ENCODE data around the gene MMP28.

GRCh38 chr17:32489125-32490039, 2.6 kb downstream of the CDK5R1 start:
- RRBS: no CpG with 5 or more reads among the region's 13 CpGs
CAGE:
- cytosol, long polyA plus RNA: no peak
- long polyA plus RNA: no peak
- nucleus, long polyA plus RNA: no peak

DNA sequence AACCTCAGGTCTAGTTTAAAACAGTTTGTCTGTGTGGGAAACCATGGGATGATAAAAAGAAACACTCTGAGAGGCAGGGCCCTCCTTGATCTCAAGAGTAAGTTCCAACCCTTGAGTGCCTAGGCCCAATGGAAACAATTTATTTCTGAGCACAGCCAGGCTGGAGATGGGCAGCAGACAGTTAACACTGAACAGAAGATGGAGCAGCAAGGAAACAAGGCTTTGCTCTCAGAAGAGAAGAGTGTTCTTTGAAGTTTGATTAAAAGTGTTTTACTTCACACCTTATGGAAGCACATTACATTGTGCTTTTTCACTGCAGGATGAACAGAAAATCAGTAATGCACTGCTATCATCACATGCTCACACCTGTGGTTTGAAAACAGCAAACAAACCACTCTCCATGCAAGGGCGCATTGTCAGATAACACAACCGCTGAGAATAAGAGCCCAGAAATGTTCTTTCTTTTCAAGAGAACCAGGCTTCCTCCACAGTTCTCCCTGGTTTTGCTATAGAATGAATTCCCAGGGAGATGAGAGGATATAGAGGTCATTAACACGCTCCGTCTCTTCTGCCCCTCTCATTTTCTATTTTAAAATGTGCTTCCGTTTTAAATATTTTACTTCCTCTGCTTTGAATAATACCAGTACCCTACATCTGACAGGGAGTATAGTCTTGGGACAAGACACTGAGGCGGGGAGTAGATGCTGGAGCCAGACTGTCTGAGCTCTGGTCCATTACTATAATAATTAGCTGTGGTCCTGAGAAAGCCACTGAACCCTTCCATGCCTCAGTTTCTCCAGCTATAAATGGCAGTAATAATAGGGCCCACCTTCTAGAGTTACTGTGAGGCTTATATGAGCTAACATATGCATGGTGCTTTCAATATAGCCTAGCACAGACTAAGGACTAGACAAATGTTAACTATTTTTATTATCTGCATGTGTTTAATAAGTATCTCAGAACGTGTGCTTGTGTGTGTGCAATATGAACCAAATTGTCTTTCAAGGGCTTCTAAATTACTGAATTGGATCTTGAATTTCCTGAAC, 71.6 kb downstream of the CDK5R1 start:
- RRBS: no CpG with 5 or more reads among the region's 7 CpGs
CAGE:
- cytosol, long polyA plus RNA: no peak
- long polyA plus RNA: no peak
- nucleus, long polyA plus RNA: no peak

- RRBS: no CpG with 5 or more reads among the region's 9 CpGs
CAGE:
- cytosol, long polyA plus RNA: no peak
- long polyA plus RNA: no peak
- nucleus, long polyA plus RNA: no peak
These were observed 134.7 kb downstream of the CDK5R1 start for GRCh38 chr17:32621135-32622340.

DNA sequence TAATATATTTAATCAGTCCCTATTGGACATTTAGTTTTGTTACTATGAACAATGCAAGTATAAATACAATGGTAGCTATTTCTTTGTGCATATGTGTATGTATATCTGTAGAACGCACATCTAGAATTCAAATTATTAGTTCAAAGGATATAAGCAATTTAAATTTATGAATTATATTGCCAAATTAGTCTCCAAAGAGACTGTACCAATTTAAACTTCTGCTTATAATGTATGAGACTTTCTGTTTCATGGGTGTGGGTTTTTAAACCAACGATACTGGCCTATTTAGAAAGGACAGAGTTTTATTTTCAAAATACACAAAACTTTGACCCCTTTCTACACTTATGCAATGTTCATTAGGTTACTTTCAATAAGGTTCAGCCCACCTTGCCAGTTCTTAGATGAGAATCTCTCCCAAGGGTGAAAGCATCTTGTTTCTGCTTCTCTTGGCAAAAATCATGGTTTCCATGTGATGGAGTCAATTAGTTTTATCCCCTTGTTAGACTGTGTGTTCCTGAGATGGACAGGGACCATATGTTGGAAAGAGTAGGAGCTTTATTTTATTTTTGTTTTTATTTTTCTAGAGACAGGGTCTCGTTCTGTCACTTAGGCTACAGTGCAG, 84.7 kb downstream of the MYO1D start:
- RRBS: no CpG with 5 or more reads among the region's 3 CpGs
CAGE:
- cytosol, long polyA plus RNA: no peak
- long polyA plus RNA: no peak
- nucleus, long polyA plus RNA: no peak

GRCh38 chr17:32853010-32853909, 23.7 kb downstream of the MYO1D start:
- RRBS: no CpG with 5 or more reads among the region's 5 CpGs
CAGE:
- cytosol, long polyA plus RNA: no peak
- long polyA plus RNA: no peak
- nucleus, long polyA plus RNA: no peak

DNA sequence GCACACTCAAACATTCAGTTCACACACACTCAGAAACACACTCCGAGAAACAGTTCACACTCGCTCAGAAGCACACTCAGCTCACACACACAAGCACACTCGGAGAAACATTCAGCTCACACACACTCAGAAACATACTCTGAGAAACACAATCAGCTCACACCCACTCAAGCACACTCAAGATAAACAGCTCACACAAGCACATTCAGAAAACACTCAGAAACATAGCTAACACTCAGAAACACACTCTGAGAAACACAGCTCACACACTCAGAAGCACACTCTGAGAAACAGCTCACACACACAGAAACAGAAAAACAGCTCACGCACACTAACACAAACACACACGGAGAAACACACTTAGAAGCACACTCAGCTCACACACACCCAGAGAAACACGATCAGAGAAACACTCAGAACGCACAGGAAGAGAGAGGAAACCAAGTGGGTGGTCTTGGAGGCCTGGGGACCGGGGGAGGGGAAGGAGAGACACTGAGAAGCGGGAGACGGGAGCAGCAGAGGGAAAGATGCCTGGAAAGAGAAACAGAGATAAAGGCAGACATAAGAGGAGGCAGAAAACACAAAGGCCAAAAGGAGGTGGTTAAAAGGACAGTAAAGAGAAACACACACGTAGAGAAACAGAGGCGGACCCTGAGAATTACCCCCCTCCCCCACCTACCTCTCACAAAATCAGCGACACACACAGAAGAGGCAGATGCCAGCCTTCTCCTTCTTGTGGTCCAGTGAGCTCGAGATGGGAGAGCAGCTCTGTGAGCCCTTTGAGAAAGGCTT, 1.2 kb downstream of the TMEM98 start:
- RRBS: no CpG with 5 or more reads among the region's 14 CpGs
CAGE:
- cytosol, long polyA plus RNA: no peak
- long polyA plus RNA: no peak
- nucleus, long polyA plus RNA: no peak

GRCh38 chr17:33984095-33984428, 271.0 kb upstream of the CCL2 start:
- RRBS: no CpG with 5 or more reads among the region's 3 CpGs
CAGE:
- cytosol, long polyA plus RNA: no peak
- long polyA plus RNA: no peak
- nucleus, long polyA plus RNA: no peak

DNA sequence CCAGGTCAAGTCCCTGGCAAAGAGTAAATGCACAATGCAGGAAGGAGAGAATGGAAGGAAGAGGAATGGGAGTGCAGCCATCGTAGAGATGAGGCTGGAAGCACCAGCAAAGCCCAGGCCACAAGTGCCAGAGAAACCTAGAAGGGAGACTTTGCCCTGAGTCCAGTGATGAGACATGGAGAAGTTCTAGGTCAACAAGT, 120.7 kb upstream of the CCL2 start:
- RRBS: no CpG with 5 or more reads among the region's 1 CpG
CAGE:
- cytosol, long polyA plus RNA: no peak
- long polyA plus RNA: no peak
- nucleus, long polyA plus RNA: no peak

GRCh38 chr17:34601225-34601732, 21.9 kb downstream of the TMEM132E start:
- RRBS: no CpG with 5 or more reads among the region's 3 CpGs
CAGE:
- cytosol, long polyA plus RNA: no peak
- long polyA plus RNA: no peak
- nucleus, long polyA plus RNA: no peak

GRCh38 chr17:35006777-35007446, 26.6 kb downstream of the LIG3 start:
- RRBS: no CpG with 5 or more reads among the region's 4 CpGs
CAGE:
- cytosol, long polyA plus RNA: no peak
- long polyA plus RNA: no peak
- nucleus, long polyA plus RNA: no peak

DNA sequence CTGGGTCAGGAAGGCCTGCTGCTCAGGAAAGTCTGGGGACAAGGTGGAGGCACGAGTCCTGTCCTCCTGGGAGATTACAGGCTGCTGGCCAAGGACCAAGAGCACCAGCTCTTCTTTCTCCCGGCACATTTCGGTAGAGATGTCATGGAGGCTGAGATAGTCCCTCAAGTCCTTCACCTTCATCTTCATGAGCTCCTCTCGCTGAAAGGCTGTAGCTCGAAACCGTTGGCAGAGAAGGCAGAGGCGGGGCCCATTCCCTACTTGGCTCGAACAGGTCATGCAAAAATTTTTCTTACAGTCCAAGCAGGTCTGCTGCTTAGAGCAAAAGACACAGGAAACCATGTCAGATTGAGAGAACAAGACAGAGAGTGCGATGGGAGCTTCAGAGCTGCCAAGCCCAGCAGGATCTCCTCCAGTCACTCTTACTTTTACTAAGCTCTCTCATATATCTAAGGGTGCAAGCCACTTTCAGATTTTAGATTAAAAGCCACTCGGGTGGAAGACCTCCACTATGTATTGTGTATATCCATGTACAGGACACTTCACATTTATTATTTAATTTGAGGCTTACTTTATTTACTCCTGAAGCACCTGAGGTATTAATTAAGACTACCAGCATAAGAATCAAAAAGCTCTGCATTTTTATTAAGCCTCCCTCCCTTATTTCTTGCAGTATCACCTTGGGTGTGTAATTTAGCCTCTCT, 41.3 kb downstream of the LIG3 start:
- RRBS: no CpG with 5 or more reads among the region's 10 CpGs
CAGE:
- cytosol, long polyA plus RNA: no peak
- long polyA plus RNA: no peak
- nucleus, long polyA plus RNA: no peak

DNA sequence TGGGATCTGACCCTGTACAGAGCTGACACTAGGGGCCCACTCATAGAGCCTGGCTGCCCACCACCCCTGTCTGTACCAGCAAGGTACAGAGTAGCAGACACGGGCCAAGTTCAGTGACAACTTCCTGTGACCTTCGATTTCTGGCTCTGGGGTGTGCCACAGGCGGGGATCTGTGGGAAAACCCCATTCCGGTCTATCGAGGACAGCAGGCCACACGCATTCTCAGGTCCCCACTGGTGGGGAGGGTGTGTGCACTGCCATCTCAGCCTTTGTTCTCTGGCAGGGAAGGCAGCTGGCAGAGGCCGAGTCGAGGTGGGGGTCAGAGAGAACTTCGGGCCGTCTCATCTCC, 10.0 kb downstream of the NLE1 start:
- RRBS: no CpG with 5 or more reads among the region's 10 CpGs
CAGE:
- cytosol, long polyA plus RNA: no peak
- long polyA plus RNA: no peak
- nucleus, long polyA plus RNA: no peak

- RRBS: no CpG with 5 or more reads among the region's 8 CpGs
CAGE:
- cytosol, long polyA plus RNA: no peak
- long polyA plus RNA: no peak
- nucleus, long polyA plus RNA: no peak
These were observed 13.1 kb downstream of the UNC45B start for GRCh38 chr17:35160697-35161199.

GRCh38 chr17:35187924-35188690, 6.1 kb downstream of the SLC35G3 start:
- RRBS: no CpG with 5 or more reads among the region's 8 CpGs
CAGE:
- cytosol, long polyA plus RNA: no peak
- long polyA plus RNA: no peak
- nucleus, long polyA plus RNA: no peak

GRCh38 chr17:35245058-35245679, 2.3 kb downstream of the SLFN5 start:
- RRBS: no CpG with 5 or more reads among the region's 1 CpG
CAGE:
- cytosol, long polyA plus RNA: no peak
- long polyA plus RNA: no peak
- nucleus, long polyA plus RNA: no peak

DNA sequence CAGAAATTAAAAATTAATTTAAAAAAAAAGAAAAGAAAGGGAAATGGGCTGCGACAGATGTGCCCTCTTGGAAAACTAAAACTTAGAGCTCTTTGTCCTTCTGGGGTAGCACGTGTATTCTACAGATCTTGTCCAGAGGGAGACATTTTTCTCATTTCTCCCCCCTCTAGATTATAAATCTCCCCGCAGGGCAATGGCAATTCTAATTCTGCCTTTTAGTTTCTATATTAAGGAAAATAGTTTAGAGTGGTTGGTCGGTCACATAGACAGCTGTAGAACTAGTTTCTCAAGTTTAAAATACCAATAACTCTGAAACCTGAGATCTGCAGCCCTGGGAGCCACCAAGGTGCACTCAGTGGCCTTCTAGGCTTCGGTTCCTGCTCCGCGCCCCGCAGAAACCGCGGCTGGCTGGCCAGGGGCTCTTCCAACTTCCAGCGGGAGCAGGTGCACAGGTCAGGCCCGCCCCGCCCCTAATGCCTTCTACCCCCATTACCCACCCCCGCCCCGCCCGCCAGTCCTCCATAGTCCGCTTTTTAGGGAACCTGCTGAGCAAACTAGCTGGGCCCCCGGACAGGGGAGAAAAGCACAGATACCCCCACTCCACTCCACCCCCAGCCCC, 536 bp downstream of the SLFN11 start:
- RRBS: no CpG with 5 or more reads among the region's 18 CpGs
CAGE:
- cytosol, long polyA plus RNA: no peak
- long polyA plus RNA: no peak
- nucleus, long polyA plus RNA: no peak

DNA sequence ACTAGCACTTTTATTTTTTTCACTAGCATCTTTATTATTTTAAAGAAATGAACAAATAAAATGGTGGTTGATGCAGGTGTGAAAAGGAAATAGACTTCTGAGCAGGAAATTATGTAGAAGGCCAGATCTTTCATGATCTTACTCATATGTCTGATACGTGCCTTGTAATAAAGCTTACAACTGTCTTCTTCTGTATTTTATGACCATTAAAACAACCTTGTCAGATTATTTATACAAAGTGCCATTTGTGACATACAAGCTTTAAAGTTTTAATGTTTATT, 6.3 kb downstream of the SLFN12L start:
- RRBS: no CpG with 5 or more reads among the region's 1 CpG
CAGE:
- cytosol, long polyA plus RNA: no peak
- long polyA plus RNA: no peak
- nucleus, long polyA plus RNA: no peak

DNA sequence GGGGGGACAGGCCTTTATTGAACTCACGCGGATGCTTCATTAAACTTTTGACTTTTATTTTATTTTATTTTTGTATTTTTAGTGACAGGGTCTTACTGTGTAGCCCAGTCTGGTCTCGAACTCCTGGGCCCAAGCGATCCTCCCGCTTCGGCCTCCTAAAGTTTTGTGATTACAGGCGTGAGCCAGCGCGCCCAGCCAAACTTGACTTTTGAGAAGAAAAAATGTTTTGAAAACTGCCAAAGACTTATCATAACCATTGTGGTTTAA, 1.1 kb downstream of the AP2B1 start:
- RRBS: no CpG with 5 or more reads among the region's 9 CpGs
CAGE:
- cytosol, long polyA plus RNA: no peak
- long polyA plus RNA: no peak
- nucleus, long polyA plus RNA: no peak

DNA sequence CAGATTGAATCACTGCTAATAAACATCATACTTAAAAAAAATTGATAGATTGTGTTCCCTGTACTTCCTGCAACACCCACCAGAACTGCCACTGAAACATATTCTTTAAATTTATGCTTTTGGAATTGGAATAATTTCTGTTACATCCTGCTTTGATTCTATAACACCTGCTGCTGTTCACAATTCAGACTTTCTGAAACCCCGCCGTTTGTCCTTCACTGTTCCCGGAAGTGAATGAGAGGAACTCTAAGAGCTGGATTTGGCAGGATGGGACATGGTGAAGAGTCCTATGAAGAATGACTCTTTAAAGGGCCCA, 8.9 kb downstream of the AP2B1 start:
- RRBS: no CpG with 5 or more reads among the region's 3 CpGs
CAGE:
- cytosol, long polyA plus RNA: no peak
- long polyA plus RNA: no peak
- nucleus, long polyA plus RNA: no peak

- RRBS: no CpG with 5 or more reads among the region's 99 CpGs
CAGE:
- cytosol, long polyA plus RNA: no peak
- long polyA plus RNA: no peak
- nucleus, long polyA plus RNA: no peak
These were observed at the start of gene MMP28 for GRCh38 chr17:35794912-35796078. MMP28 (minus strand) TSS chr17:35795641.

Measured in H1 (cell line).